ENCODE results near the genes RNASEH2B and ATP7B.

- PRO-cap: no peak
- RAMPAGE, long total RNA: no peak
Observed at GRCh38 chr13:49956196-49956917, 20.2 kb upstream of the SPRYD7 start.

GRCh38 chr13:49999008-49999665 is 2.3 kb downstream of the TRIM13 start:
- PRO-cap: no peak
- RAMPAGE, long total RNA: no peak

- PRO-cap: no peak
- RAMPAGE, long total RNA: no peak
Observed at GRCh38 chr13:50011991-50012641, 3.1 kb upstream of the KCNRG start.

- PRO-cap: no peak
- RAMPAGE, long total RNA: no peak
Observed at GRCh38 chr13:50042893-50043855, 27.9 kb downstream of the KCNRG start.

GRCh38 chr13:50104788-50105470 is 89.7 kb downstream of the KCNRG start:
- PRO-cap: no peak
- RAMPAGE, long total RNA: no peak

GRCh38 chr13:50125608-50126603 is 110.7 kb downstream of the KCNRG start:
- PRO-cap: no peak
- RAMPAGE, long total RNA: no peak

GRCh38 chr13:50129113-50129877 is 114.1 kb downstream of the KCNRG start:
- PRO-cap: no peak
- RAMPAGE, long total RNA: no peak

DNA sequence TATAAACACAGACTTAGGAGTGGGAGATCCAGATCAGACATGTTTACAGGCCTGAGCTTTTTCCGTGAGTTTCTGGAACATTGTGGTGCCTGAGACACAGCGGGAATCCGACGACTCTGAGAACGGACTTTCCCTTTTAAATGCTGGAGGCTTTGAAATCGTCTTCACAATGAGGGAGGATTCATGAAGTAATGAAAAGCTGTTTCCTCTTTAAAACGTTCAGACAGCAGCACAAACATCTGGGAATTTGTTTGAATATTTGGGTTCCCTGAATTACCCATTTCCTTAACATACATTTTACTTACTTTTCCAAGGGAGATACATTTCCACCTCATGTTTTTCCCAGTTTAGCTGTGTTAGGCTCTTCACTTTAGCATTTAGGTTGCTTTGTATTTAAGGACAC is 125.9 kb downstream of the KCNRG start:
- PRO-cap: no peak
- RAMPAGE, long total RNA: no peak

DNA sequence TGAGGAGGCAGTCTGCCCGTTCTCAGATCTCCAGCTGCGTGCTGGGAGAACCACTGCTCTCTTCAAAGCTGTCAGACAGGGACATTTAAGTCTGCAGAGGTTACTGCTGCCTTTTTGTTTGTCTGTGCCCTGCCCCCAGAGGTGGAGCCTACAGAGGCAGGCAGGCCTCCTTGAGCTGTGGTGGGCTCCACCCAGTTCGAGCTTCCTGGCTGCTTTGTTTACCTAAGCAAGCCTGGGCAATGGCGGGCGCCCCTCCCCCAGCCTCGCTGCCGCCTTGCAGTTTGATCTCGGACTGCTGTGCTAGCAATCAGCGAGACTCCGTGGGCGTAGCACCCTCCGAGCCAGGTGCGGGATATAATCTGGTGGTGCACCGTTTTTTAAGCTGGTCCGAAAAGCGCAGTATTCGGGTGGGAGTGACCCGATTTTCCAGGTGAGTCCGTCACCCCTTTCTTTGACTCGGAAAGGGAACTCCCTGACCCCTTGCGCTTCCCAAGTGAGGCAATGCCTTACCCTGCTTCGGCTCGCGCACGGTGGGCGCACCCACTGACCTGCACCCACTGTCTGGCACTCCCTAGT is 170.5 kb downstream of the KCNRG start:
- PRO-cap: no peak
- RAMPAGE, long total RNA: no peak

DNA sequence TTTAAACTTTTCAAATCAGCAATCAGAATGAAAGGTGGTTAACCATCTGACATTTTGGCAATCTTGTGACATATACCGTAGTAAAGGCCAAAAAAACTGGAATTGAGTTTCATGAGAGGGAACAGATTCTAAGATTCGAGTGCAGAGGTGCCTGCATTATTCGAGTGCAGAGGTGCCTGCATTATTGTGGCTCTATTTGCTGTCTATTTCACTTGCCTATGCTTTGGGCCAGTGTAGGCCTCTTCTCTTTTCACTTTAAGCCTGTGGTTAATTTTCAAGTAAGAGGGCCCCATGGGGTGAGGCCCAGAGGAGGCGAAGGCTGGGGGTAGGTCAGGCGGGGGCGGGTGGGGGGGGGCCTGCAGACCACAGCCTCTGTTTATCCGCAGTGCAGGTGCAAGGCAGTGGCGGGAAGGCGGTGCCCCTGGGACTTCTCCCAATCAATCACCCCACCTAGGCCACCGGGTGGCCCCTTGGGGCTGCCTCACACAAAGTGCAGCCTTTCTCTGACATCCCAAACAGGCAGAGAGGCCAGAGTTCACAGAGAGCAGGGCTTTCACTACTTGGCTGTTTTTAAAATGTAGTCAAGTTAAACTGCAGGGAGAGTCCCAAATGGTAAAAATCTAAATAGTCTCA is 249.2 kb downstream of the DLEU7 start:
- PRO-cap: no peak
- RAMPAGE, long total RNA: no peak

DNA sequence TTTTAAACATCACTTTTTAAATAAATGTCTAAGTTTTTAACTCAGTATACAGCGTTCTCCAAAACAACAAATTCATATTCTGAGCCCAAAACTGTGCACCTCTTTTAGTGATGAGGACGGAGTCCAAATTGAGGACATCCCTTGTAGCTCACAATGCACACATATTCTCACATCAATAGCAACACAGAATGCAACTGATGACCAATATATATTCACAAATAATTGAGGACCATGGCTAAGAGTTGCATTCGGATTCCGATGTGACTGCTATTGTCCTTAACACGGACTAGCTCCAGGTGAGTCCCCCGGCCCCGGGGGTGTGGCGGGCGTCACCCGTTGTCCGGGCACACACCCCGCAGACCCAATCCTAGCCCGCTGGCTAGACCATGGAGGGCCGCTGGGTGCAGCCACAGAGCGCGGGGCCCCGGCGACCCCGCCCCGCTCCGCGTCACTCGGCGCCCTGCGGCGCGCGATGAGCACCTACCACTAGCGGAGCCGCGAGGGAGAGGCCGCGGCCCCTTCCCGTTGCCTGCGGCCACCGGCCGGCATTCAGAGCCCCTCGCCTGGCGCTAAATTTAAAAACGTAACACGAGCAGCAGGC is at the start of gene RNASEH2B:
RNASEH2B (plus strand) TSS at position 486 of the 601 bp plus-strand sequence.
- PRO-cap: no peak
- RAMPAGE, long total RNA: no peak

- PRO-cap: no peak
- RAMPAGE, long total RNA: no peak
Observed at GRCh38 chr13:50909907-50910938, 632 bp downstream of the RNASEH2B start.

DNA sequence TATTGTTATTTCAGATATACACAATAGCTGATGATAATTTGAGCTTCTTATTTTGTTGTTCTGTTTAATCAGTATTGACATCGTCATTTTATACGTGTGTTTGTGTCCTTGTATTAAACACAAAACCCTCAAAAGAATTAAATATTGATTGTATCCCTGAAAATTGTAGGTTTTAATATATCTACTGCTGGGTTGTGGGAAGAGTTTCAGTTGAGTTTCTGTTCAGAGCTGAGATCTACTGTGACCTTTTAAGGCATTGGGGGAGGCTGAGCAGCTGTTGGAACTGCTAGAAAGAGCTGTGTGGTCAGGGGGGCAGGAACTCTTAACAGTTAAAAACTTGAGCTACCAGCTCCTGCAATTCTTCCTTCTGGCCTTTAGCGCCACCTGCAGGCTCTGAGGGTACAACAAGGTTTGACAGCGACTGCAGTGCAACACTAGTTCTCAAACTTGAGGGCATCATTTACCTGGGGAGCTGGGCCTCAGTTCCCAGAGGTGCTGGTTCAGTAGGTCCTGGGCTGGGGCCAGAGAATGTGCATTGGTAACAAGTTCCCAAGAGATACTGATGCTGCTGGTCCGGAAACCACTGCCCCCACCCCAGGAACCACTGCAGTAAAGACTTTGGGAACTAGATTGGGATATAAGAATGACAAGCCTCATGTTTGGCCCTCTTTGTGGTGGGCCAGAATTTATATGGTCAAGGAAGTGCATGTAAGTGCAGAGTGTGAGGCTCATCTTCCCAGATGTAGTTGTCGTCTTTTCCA is 2.4 kb downstream of the RNASEH2B start:
- PRO-cap: no peak
- RAMPAGE, long total RNA: no peak

DNA sequence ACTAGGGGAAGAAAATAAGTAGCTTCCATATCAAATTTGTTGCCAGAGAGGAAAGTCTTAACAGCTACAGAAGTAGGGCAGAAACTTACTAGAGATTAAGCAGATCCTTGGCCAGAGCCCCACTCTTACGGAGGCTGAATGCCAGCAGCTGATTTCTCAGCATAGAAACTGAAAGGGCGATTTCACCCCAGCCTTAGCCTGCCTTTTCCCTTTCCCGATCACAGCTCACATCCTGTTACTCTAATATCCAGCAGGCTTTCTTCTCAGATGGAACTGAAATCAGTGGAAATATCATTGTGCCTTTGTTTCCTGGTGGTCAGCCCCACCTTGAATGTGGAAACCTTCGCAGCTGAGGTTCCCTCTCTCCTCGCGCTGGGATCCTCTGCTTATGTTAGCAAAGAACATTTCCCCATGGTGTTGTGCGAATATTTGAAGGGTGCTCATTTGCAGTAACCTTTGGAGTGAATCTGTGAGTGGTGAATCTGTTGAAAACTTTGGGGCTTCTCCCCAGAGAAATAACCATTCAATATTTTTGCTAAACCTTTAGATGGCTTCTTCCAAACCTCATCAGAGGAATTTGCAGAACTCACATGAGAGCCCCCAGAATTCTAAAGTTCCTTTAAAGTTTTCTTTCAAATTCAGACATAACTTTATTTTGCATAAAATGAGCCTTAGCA is 8.5 kb downstream of the FAM124A start:
- PRO-cap: no peak
- RAMPAGE, long total RNA: no peak

- PRO-cap: no peak
- RAMPAGE, long total RNA: no peak
Observed at GRCh38 chr13:51451415-51451865, 1.4 kb downstream of the INTS6 start.

DNA sequence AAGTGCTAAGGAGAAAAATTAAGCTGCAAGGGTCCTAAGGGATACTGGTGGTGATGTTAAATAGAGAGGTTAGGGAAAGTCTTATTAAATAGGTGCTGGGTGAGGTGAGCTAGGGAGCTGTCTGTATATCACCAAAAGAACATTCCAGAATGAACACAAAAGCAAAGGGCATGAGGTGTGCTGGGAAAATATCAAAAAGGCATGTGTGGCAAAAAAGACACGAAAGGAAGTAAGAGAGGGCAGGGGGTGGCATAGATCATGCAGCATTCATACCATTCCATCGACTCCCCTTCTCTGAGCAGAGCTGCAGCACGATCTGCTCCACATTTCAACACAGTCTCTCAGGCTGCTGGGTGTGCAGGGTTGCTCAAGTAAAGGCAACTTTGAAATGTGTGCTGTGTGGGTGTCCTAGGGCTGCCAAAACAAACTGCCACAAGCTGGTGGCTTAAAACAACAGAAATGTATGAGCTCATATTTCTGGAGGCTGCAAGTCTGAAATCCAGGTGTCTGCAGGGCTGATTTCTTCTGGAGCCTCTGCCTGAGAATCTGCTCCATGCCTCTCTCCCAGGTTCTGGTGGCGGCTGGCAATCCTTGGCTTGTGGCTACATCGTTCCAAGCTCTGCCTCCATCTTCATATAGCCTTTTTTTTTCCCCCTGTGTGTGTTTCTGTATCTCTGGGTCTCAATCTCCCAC is 63.8 kb upstream of the WDFY2 start:
- PRO-cap: no peak
- RAMPAGE, long total RNA: no peak

DNA sequence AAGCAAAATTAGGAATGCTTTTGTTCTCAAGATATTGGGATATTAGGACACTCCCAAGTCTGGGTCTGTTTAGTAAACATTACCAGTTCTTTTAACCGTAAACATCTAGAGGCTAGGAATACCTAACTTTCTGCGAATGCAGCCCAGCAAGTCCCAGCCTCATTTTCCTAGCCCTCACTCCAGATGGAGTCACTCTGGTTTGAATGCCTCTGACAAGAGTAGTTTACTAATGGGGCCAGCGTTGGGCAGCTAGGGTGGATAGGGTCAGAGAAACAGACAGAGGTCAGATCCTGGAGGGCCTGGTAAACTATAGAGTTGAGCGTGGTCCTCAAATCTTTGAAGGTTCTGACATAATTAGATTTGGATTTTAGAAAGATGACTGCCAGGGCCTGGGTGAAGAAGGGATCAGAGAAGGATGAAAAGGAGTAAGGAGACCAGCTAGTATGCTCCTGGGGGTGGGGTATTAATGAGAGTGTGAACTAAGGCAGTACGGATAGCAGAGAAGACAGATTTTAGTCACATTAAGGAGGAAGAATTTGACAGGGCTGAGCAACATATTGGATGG is 53.7 kb downstream of the WDFY2 start:
- PRO-cap: no peak
- RAMPAGE, long total RNA: no peak

GRCh38 chr13:51851189-51851600 is 6.2 kb upstream of the TMEM272 start:
- PRO-cap: no peak
- RAMPAGE, long total RNA: no peak

DNA sequence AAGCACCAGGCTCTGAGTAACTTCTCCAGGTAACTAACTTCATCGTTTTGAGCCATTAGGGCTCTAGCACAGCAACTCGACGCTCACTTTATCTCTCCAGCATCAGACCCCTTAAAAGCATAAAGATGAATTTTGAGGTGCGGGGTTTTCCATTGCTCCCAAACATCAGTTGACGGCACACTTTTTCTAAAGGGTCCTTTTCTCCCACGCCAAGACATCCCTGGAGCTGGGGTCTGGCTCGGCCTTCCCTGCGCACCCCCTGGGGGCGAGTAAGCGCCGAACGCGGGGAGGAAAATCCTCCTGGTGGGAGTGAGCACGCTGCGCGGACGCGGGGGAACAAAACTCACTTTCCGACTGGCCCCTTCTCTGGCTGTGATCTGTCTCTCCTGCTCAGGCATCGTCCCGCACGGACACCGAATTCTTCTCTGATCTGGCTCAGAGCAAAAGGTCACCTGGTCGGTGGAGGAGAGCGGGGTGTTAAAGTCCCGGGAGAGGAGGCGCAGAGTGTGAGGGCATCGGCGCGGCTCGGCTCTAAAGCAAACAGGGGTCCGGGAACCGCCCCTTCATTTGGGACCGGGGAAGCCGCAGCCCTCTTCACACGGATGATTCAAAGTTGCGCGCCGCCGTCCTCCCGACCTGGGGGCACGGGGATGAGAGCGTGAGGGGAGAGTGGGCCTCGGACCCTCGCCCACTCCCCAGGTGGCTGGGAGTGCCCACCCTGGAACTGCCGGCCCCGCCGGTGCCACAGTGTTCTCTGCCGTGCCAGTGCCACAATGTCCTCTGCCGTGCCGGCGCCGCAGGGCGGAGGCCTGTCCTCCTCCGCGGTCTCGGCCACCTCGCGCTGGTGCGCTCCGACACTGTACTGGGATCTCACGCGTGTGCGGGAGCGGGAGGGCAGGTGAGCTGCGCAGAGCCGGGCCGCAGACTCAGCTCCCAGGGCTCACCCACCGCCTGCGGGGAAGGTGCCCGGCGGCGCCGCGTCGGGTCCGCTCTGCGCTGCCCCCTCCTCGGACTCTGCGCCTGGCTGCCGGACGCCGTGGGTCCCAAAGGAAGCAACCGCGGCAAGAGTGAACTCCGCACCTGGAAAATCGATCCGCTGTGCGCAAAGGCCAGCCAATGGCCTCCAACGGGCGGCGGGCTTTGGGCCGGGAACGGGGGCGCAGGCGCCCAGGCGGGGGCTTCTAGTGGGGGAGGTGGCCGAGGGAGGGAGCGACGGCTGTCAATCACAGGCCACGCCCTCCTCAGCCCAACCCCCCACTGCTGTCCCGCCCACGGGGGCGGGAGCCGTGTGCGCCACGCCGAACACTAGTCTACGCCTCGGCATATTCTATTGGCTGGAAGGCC is at the start of gene ATP7B:
ATP7B (minus strand) TSS at position 511 of the 1,344 bp plus-strand sequence.
- PRO-cap: no peak
- RAMPAGE, long total RNA: no peak

- PRO-cap: no peak
- RAMPAGE, long total RNA: no peak
Observed at GRCh38 chr13:52428199-52428968, 22.1 kb downstream of the VPS36 start.